Hepatocyte (in vitro differentiated cells and primary cell): ENCODE measurements around the genes SAA1 and LDHAL6A.

GRCh38 chr11:16905716-16906285 lies 108.4 kb downstream of the PLEKHA7 start:
- RAMPAGE, long total RNA: no peak
- RRBS: no CpG with 5 or more reads among the region's 3 CpGs

- RAMPAGE, long total RNA: no peak
- RRBS: no CpG with 5 or more reads among the region's 7 CpGs
These were observed 95.9 kb downstream of the PLEKHA7 start for GRCh38 chr11:16917935-16919052.

GRCh38 chr11:16982327-16982935 lies 31.8 kb downstream of the PLEKHA7 start:
- RAMPAGE, long total RNA: no peak
- RRBS: no CpG with 5 or more reads among the region's 8 CpGs

DNA sequence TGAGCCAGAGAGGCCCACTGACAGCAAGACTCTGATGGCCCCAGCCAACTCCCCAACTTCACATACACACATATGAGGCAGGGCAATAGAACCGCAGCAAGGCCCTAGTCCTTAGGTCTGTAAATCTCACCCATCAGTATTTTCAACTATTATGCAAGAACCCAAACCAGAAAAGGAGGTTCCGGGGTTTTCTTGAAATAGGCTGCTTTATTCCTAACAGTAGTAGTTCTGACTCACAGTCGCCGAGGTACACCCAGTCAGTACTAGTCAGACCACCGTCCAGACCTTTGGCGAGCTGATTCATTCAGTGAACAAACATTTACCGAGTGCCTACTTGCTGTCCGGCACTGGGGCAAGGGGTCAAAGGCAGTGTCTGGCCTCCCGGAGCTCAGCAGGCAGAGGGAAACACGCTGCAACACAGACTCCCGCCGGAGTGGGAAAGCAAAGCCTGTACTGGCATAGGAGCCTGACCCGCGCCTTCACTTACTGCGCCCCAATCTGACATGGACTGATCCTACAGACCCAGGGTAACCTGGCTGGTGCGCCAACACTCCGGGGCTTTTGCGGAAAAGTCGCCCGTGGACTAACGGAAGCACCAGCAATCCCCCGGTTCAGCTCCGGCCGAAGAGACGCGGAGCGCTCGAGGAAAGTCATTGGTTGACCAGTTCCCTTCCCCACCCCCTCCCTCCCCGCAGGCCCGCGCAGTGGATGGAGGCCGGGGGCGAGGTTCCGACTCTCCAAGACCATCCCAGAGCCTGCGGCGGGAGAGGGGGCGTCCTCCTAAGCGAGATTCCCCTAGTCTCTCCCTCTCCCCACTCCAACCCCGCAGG lies 1.2 kb downstream of the PLEKHA7 start:
- RAMPAGE, long total RNA: no peak
- RRBS: 6% methylated on average over 21 of the region's 39 CpGs

- RAMPAGE, long total RNA: no peak
- RRBS: no CpG with 5 or more reads among the region's 1 CpG
These were observed 42.9 kb downstream of the PIK3C2A start for GRCh38 chr11:17164868-17165240.

- RAMPAGE, long total RNA: no peak
- RRBS: no CpG with 5 or more reads among the region's 8 CpGs
These were observed 2.8 kb upstream of the ABCC8 start for GRCh38 chr11:17479393-17479841.

GRCh38 chr11:17687764-17688522 lies 31.4 kb upstream of the MYOD1 start:
- RAMPAGE, long total RNA: no peak
- RRBS: no CpG with 5 or more reads among the region's 17 CpGs

DNA sequence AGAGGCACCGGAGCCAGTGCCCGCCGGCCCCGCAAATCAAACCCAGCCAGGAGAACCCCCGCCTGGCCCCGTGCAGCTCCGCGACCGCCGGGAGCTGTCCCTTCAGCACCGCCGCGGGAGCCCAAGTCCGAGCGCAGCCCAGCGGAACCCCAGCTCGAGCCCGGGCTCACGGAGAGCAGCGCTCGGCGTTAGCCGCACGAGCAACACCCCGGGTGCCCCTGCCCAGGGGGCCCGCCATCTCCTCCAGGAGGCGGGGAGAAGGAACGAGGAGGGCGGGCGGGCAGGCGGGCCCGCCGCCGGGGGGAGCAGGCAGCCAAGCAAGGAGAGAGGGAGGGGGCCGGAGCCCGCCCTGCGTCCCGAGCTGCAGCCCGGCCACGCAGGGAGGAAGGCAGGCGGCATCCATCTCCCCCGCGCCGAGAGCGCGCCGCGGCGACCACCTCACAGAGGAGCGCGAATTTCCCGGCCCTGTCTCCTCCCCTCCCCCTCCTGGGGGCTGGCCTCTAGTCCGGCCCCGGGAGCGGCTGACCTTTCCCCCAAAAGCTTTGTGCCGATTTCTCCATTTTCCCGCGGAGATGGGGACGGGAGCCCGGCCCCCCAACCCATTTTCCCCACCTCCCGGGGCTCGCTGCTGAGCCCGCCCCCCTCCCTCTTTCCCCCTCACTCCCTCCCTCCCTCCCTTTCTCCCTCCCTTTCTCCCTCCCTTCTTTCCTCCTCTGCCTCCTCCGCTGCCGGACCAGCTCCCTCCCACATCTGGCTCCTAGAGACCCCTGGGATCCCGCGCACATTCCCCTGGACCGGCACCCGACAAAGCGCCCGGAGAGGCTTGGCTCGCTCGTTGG lies 655 bp downstream of the KCNC1 start:
- RAMPAGE, long total RNA: no peak
- RRBS: 3% methylated on average over 56 of the region's 73 CpGs

DNA sequence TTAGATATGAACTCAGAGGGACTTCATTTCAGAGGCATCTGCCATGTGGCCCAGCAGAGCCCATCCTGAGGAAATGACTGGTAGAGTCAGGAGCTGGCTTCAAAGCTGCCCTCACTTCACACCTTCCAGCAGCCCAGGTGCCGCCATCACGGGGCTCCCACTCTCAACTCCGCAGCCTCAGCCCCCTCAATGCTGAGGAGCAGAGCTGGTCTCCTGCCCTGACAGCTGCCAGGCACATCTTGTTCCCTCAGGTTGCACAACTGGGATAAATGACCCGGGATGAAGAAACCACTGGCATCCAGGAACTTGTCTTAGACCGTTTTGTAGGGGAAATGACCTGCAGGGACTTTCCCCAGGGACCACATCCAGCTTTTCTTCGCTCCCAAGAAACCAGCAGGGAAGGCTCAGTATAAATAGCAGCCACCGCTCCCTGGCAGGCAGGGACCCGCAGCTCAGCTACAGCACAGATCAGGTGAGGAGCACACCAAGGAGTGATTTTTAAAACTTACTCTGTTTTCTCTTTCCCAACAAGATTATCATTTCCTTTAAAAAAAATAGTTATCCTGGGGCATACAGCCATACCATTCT lies at the start of gene SAA1:
TSS of gene SAA1 (plus strand) at position 440 of the 588 bp plus-strand sequence.
- RAMPAGE, long total RNA: start-site peak on the plus strand centred at position 396 of the sequence, 92 bp wide, 2,963 and 1,940 reads in 2 replicates
- RRBS: no CpG with 5 or more reads among the region's 8 CpGs

DNA sequence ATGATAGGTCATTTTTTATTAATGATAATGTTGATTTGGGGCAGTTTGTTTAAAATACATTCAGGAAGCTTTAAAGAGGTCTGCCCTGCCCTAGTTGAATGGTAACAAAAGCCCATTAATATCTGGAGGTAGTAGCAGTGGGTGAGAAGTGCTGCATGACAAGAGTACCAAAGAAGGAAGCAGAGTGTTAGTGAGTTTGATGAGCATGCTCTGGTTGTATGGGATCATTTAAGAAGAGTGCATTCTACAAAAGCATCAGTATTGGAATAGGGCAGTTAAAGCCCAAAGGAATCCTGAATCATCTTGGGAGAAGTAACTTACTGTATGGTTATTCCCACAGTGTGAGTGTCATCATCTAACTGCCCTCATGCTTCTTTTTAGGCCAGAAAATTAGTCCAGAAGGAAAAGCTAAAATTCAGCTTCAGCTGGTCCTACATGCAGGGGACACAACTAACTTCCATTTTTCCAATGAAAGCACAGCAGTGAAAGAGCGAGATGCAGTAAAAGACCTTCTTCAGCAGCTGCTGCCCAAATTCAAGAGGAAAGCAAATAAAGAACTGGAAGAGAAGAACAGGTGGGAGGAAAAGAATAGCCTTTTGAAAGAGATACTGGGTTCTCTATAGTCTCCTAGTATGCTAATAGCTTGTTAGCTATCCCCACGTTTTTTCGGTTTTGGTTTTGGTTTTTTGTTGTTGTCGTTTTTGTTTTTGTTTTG lies 13.2 kb downstream of the GTF2H1 start:
- RAMPAGE, long total RNA: no peak
- RRBS: no CpG with 5 or more reads among the region's 4 CpGs

GRCh38 chr11:18408439-18409248 lies 3.5 kb upstream of the LDHC start:
- RAMPAGE, long total RNA: no peak
- RRBS: no CpG with 5 or more reads among the region's 9 CpGs

- RAMPAGE, long total RNA: no peak
- RRBS: 24% methylated on average over 15 of the region's 45 CpGs
These were observed at the start of gene LDHAL6A for GRCh38 chr11:18455475-18456258. Gene LDHAL6A (plus strand): TSS chr11:18455856.

DNA sequence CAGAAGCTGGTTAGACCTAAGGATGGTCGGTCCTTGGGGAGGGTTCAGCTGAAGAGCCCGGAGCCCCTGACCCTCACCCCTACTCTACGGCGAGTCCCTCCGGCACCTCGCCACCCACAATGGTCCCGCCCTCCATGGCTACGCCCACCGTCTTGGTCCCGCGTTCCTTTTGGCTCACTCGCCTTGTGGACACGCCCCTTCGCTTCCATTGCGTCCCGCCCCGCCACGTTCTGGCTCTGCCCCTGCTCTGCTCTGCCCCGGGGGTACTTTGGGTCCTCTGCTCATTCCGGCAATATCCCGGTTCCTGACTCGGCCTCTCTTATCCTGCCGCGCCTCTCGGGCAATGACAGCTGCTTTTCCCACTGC lies 4.9 kb downstream of the IGSF22 start:
- RAMPAGE, long total RNA: no peak
- RRBS: 5% methylated on average over 8 of the region's 25 CpGs

- RAMPAGE, long total RNA: no peak
- RRBS: 1% methylated on average over 42 of the region's 67 CpGs
These were observed 948 bp upstream of the E2F8 start for GRCh38 chr11:19241458-19242327.

- RAMPAGE, long total RNA: no peak
- RRBS: 3% methylated on average over 11 of the region's 53 CpGs
These were observed 1.8 kb upstream of the E2F8 start for GRCh38 chr11:19242328-19243081.

DNA sequence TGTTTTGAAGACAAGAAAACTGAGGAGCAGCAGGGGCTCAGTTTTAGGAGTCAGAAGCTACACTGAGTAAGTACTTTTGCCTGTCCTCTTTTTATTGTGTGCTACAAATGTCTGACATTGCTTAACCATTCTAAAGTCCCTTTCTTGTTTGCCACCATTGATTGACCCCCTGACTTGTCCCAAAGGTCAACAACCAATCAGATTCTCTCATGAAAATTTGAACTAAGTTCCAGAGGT lies 101.2 kb upstream of the E2F8 start:
- RAMPAGE, long total RNA: no peak

DNA sequence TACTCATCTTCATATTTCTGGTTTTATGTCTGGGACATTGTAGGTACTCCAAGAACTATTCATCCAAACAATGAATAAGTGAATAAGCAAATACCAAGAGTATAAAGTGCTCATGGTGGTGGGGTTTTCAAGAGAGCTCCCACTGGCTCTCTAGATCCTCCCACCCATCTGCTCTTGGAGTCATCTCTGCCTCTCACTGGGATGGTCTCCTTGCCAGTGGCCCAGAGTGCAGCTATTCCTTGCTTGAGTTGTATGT lies 126.6 kb upstream of the E2F8 start:
- RAMPAGE, long total RNA: no peak

DNA sequence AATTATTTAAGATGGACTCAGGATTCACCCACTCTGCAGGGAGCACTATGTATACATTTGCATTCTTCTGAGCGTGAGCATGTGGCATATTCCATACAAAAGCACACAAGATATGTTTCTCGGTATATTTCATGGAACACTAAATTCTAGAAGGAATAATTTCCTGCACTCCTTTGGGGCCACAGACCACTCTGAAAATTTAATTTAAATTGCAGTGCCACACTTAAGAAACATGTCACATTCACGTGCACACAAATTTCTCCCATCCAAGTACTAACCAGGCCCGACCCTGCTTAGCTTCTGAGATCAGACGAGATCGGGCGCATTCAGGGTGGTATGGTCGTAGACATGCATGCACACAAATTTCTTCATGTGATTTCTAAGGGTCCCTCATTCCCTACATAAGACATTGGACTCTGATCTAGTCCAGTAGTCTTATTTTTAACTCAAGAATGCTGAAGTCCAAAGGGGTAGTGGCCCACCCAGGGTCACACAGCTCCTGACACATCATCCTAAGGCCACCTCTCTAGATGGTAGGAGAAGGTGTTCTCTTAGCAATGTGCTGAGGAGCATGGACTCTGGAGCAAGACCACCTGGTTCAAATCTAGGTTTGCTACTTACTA lies 161.0 kb upstream of the E2F8 start:
- RAMPAGE, long total RNA: no peak
- RRBS: no CpG with 5 or more reads among the region's 8 CpGs

DNA sequence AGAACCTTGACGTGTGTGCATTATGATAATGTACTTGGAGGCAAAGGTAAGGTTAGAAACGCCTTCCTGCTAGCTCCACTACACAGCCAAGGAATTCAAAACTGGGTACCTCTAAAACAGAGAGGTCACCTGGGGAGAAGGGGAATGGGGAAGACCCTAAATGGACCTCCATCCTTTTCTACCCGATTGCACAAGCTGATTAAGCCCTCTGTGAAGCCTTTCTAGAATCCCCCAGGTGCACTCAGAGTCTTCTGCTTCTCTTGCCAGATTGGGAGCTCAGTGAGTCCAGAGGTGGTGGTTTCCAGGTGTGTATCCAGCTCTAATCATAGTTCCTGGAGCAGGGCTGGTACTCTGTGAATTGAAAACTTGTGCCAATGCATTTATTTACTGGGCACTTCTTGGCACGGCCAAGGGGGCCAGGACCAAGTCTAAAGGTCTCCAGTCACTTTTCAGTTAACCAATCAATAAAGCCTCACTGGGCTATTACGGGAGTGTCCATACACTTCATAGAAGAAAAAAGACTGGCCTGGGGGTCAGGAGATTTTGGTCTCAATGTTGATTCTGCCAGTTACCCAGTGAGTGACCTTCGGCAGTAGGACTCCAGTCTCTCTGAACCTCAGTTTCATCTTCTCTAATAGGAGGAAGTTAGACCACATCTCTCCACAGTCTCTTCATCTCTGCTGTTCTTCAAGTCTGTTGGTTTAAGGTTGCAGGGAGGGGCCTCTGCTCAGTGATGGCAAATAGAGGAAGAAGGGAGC lies 188.3 kb upstream of the E2F8 start:
- RAMPAGE, long total RNA: no peak
- RRBS: no CpG with 5 or more reads among the region's 6 CpGs

GRCh38 chr11:19474819-19475769 lies 234.3 kb upstream of the E2F8 start:
- RAMPAGE, long total RNA: no peak
- RRBS: no CpG with 5 or more reads among the region's 11 CpGs